ENCODE data around the genes PACS1, TMEM151A and SLC29A2.

- PRO-cap = no peak
Measured at GRCh38 chr11:65868181-65868905, 4.3 kb downstream of the EFEMP2 start.

DNA sequence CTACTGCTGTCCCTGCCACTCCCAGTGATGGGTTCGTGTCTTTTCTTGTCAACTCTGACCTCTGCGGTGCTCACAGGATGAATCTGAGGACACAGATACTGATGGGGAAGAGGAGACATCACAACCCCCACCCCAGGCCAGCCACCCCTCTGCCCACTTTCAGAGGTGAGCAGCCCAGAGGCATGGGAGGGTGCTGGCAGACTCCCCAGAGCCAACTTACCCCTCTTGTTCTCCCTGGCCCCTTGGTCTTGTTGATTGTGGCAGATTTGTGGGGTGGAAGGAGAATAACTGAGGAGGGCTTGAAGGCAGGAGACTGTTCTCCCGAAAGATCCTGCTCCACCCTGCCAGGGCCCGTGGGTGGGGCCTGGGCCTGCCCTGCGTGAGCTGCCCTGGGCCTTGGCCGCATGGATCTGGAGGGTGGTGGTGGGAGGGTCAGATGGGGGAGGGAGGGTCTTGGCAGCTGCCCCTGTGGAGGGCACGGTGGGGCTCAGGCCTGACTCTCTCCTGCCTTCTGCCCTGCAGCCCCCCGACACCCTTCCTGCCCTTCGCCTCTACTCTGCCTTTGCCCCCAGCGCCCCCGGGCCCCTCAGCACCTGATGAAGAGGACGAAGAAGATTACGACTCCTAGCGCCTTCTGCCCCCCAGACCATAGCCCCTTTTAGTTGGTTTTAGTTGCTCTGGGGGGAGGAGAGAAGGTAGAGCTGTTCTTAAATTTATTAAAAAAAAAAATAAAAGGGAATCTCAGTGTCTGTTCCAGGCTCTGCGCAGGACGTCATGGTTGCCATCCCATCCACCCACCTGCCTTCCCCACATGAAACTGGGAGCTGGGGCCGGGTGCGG lies 1.8 kb downstream of the DRAP1 start:
- PRO-cap = no peak

- PRO-cap = no peak
Measured at GRCh38 chr11:65958240-65958814, 3.2 kb upstream of the SART1 start.

GRCh38 chr11:65979882-65980523 lies 18.5 kb downstream of the SART1 start:
- PRO-cap = no peak

- PRO-cap = no peak
Measured at GRCh38 chr11:66044728-66045598, 4.0 kb downstream of the GAL3ST3 start.

GRCh38 chr11:66069958-66070648 lies at the start of gene PACS1:
TSS of gene PACS1 (plus strand) at chr11:66070272.
- PRO-cap = bidirectional peak, plus-strand start at chr11:66070566, minus-strand start at chr11:66070333

DNA sequence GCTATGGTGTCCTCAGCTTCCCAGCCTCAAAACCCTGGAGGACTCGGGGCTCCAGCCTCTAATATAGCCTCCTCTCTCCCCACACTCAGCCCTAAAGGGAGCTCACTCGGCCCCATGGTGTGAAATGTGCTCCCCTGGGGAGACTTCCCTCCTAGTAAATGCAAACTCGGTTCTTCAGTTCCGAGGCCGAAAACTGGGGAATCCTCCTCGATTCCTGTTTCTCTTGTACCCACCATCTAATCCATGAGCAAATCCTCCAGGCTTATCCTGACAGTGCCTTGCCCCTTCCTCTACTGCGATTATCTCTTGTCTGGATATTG lies 10.6 kb upstream of the KLC2 start:
- PRO-cap = no peak

DNA sequence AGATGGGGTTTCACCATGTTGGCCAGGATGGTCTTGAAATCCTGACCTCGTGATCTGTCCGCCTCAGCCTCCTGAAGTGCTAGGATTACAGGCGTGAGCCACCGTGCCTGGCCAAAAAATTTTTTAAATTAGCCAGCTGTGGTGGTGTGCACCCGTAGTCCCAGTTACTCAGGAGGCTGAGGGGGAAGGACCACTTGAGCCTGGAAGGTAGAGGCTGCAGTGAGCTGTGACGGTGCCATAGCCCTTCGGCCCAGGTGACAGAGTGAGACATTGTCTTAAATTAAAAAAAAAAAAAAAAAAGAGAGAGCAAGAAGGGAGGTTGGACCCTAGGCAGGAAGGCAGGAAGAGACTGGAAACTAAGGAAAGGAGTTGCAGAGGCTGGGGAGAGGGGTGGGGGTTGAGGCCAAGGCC lies 3.3 kb downstream of the KLC2 start:
- PRO-cap = no peak

DNA sequence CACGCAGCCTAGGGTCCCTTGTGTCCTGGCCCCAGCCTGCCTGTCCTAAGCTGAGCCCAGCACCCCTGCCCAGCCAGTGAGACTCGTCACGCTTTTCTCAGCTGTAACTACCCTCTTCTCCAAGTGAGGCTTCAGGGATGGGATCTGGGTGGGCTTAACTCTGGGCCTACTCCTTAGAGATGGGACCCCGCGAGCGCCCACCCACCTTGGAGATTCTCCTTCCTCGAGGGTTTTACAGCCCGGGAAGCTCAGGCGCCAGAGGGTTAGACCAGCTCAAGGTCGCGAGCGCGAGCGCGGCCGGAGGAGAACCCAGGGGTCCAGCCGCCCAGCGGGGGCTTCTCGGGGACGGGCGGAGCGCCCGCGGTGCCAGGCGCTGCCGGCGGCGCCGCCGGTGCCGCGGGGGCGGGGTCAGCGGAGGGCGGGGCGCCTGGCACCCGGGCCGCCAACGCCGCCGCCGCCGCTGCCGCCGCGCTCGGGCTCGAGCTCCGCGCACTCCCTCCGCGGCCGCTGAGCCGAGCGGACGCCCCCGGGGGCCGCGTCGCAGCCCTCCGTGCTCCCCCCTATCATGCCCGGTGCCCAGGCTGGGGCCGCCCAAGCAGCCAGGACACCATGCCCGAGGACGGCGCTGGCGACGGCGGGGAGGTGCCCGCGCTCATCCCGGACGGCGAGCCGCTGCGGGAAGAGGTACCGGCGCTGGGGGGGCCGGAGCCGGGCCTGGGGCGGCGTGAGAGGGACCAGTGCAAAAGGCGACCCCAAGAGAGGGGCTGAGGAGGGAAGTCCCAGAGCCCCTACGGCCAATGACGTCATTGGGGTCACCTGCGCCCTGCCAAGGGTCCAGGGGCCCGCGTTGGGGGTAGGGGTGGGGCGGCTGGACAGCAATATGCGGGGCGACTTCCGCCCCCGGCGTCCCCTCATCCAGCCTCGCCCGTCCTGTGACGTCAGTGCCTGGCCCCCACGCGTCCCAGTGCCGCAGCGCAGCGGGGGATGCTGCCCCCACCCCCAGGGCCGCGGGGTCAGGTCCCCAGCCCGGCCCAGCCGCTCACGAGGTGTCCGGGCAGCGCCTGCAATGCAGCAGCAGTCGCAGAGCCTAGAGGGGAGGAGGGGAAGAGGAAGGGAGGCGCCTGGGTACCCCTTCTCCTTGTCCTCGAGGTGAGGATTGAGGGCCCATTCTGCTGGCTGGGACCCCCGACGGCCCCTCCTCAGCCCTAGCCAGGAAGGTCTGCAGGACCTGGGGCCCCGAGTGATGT lies at the start of gene TMEM151A:
Gene TMEM151A (plus strand): TSS at position 490 of the 1,247 bp plus-strand sequence.
- PRO-cap = unidirectional peak, plus-strand start at position 235 of the sequence; bidirectional peak, plus-strand start at position 492 of the sequence, minus-strand start at position 407 of the sequence; bidirectional peak, plus-strand start at position 737 of the sequence, minus-strand start at position 745 of the sequence; bidirectional peak, plus-strand start at position 1,042 of the sequence, minus-strand start at position 906 of the sequence

GRCh38 chr11:66345674-66346395 lies 931 bp upstream of the BRMS1 start:
- PRO-cap = no peak

DNA sequence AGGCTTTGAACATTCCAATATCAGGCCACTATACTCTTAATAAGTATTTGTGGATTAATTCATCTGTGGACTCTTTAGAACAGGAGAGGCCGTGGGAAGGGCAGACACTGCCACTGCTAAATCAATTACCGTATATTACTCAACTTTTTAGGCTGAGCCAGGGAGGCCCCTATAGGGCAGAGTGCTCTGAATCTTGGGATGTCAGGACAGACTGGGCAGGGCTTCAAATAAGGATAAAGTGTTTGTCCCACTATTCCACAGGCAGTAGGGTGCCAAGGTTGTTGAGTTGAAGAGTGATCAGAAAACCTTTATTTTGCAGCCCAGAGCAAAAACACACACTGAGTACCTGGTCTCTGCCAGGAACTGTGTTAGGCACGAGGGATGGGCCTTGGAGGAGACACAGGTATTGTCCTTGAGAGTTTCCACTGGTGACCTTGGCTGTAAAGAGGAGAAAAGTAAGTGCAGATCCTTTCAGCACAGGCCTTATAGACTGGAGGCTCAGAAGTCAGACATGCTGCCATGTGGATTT lies 1.7 kb upstream of the B4GAT1 start:
- PRO-cap = no peak

DNA sequence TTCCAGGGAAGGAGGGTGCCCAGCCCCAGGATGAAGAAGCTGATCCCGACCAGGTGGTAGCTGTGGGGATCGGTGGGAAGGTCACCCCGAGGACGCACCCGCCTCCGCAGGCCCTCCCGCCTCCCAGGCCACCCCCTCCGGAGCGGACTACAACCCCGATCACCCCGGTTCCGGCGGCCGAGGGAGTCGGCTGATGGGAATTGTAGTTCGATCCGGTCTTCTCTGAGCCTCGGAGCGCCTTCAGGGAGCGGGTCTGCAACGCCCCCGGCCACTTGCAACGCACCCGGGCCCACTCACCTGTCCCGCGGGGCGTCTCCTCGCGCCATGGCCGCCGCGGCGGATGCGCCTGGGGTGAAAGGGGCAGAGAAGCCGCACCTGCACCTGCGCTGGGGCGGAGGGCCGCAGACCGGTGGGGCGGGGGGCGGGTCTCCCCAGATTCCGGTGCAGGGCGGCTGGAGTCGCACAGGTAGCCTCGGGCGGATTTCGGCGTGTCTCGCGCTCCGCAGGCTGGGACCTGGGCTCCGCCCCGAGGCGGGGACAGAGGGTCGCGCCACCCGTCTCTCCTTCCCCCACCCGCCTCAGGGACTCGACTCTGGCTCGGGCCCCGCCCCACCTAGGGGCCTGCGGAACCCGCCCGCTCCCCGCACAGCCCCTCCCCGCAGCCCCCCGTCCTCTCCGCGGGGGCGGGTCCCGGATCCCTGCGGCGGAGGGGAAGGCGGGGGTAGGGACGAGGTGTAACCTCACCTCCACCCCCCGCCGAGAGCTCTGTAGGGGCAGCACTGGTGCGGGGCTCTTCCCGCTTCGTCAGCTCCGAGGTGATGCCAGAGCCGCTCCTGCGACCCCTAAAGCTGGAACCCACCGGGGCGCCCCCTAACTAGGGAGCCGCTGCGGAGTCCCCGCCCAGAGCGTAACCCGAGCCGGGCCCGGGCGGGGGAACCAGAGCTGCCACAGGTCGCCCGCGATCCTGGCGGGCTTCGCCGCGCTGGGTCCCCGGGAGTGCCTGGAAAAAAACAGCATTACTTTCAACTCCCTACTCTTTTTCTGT lies at the start of gene SLC29A2:
Gene SLC29A2 (minus strand): TSS at position 495 of the 1,045 bp plus-strand sequence.
- PRO-cap = bidirectional peak, plus-strand start at position 584 of the sequence, minus-strand start at position 495 of the sequence; bidirectional peak, plus-strand start at position 779 of the sequence, minus-strand start at position 844 of the sequence

- PRO-cap = no peak
Measured at GRCh38 chr11:66595195-66595795, 2.3 kb downstream of the CCS start.

DNA sequence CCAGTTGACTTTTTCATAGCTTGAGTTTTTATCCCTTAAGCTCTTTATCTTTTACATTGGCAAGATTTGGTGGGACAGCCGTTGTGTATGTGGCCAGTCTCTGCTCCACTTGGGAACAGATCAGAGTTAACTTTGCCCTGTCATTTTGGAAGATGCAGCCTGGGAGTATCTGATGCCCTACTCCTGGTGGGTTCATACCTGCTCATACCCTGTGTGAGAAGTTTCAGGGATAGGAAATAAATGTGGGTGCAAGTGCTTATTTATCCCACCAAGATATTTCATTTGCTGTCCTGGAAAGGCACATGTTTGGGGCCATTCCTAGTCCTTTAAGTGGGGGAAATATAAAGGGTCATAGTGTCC lies 1.6 kb downstream of the RBM14 start:
- PRO-cap = no peak

DNA sequence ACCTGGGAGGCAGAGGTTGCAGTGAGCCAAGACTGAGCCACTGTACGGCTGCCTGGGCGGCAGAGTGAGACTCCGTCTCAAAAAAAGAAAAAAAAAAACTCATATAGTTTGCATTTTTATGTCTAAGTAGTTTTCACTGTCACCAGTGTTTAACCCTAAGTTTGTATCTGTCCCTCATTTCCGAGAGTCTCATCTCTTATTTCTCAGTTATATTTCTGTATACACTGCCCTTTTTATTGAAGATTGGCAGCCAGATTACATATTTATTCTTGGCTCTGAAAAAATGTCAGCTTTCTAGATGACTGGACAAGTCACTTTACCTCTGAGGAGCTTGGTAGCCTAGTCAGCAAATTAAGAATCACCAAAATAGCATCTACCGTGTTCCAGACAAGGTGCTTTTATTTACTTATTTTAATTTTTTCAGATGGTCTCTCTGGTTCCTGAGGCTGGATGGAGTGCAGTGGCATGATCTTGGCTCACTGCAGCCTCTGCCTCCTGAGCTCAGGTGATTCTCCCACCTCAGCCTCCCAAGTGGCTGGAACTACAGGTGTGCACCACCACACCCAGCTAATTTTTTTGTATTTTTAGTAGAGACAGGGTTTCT lies 5.6 kb upstream of the RBM4 start:
- PRO-cap = no peak

GRCh38 chr11:66689715-66690376 lies 12.2 kb upstream of the RBM4B start:
- PRO-cap = no peak

- PRO-cap = no peak
Measured at GRCh38 chr11:66744222-66744544, 386 bp upstream of the C11orf80 start.

DNA sequence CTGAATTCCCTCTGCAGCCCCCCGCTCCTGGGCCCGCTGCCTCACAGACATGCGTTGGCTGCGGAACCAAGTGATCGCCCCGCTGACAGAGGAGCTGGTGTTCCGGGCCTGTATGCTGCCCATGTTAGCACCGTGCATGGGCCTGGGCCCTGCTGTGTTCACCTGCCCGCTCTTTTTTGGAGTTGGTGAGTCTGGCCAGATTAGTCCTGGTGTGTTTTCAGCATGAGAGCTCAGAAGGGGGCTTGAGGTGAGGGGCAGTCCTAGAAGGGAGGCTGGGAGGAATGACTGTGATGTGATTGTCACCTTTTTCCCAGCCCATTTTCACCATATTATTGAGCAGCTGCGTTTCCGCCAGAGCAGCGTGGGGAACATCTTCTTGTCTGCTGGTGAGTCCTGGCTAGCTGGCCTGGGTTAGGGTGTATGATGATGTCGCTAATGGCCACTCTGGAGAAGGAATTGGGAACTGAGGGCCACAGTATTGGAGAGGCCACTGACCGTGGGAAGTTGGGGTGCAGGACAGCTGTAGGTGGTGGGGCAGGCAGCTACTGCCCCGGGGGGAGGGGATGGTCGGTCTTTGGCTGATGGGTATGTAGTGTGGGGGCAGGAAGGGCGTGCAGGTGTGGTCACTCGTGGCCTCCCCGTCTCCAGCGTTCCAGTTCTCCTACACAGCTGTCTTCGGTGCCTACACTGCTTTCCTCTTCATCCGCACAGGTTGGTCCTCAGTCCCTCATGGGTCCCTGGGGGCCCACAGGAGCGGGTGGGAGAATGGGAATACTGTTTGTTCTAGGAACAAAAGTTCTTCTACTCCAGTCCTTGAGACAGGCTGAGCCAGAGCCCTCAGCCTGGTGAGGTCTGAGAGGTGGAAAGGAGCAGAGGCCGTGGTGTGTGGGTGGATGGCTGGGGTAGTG lies 1.9 kb downstream of the RCE1 start:
- PRO-cap = no peak

- PRO-cap = no peak
Measured at GRCh38 chr11:66851569-66852212, 5.2 kb upstream of the LRFN4 start.

- PRO-cap = no peak
Measured at GRCh38 chr11:66905099-66905598, 48.3 kb downstream of the LRFN4 start.

Data from neuron (in vitro differentiated cells).